ReNcell CX (cell line): ENCODE measurements around the genes PCCB and STAG1.

DNA sequence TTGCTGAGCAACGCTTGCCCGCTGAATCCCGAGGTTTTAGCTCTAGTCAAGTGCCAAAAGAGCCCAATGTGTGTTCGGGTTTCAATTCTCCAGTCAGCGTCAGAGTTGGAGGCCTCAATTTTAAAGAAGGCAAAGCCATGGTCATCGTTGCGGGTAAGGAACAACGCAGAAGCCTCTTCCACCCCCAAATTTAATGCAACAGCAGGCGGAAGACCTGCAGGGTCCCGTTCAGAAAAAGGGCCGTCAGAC is 213 bp upstream of the ACAD11 start:
- PRO-cap: bidirectional peak, plus-strand start at position 51 of the sequence, minus-strand start outside the sequence

DNA sequence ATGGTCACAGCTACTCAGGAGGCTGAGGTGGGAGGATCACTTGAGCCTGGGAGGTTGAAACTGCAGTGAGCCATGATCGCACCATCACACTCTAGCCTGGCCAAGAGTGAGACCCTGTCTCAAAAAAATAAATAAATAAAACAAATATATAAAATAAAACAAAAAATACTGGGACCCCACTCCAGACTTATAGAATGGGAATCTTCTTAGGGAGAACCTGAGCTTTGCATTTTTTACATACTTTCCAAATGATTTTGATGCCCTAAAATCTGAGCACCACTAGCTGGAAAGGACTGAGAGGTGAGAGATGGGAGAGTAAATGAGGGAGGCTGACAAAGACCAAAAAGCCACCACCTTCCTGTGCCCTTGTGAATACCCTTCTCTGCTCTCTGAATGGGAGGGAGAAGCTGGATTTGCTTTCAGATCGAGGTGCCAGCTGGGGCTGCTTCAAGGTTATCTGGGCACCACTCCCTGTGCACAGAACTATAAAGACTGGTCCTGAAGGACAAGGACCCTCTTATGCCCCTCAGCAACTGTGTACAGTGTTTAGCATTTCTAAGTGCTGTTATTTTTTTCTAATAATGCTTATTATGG is 37.7 kb upstream of the CDV3 start:
- PRO-cap: no peak

- PRO-cap: no peak
These were observed 2.8 kb downstream of the CDV3 start for GRCh38 chr3:133576268-133576732.

- PRO-cap: no peak
These were observed 4.1 kb downstream of the TF start for GRCh38 chr3:133750308-133750694.

- PRO-cap: unidirectional peak, minus-strand start at chr3:133949593
These were observed 53.7 kb upstream of the RAB6B start for GRCh38 chr3:133949329-133949835.

- PRO-cap: no peak
These were observed 557 bp upstream of the SLCO2A1 start for GRCh38 chr3:134030304-134030660.

GRCh38 chr3:134243156-134244008 is 7.3 kb downstream of the RYK start:
- PRO-cap: no peak

DNA sequence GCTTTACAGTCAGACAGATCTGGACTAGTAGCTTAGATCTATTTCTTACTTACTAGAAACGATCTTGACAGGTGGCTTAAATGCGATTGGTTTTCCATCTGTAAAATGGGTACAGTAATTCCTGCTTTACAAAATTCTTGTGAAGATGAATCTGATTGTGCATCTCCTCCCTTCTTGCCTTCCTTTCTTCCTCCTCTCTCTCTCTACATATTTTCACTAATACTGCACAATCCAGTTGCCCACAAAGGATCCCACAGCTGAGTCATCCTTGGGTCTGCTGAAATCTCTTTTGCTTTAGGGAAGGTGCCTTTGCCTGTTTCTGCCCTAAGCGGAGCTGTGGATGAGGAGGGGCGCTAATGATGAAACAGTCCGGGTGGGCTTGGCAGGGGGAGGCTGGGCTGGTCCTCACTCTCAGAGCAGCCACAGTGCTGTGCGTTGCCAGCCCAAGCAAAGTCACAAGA is 46.1 kb downstream of the AMOTL2 start:
- PRO-cap: no peak

DNA sequence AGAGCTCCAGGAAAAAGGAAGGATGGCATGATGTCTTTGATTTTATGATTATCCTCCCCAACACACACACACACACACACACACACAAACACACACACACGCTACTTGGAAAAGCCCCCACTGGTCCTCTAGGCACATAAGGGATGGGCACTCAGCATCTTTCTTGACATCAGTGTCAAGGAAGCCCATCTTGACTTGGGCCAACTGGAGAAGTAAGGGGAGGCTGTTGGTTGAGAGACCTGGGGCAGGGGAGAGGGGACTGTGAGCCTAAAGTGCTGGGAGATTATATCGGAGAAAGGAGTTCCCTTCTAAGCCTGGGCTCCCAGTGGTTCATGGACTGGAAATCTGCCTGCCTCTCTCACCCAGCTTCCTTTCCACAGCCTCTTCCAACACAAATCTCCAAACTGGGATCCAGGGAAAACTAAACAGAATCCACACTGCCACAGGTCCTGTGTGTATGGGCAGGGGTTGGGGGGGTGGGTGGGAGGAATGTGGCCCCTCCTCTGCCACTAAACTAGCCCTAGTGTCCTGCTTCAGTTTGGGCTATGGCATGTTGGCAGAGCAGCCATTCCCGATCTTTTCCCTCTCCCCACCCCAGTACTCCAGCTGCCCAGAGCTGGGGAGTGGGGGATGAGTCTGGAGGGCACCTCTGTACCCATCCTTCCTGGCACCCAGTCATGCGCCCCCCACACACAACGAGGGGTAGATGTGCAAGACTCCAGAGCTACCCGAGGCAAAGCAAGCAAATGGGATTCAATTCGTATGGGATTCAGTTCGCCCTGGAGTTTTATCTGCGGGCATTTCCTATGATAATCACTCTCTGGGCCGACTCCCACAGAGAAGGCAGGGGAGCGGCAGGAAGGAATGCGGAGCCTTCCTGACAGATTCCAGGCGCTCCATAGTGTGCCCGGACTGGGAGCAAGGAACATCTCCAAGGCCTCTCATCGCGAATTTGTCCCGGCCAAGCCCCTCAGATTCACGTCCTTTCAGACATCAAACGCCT is 1.5 kb downstream of the AMOTL2 start:
- PRO-cap: no peak

DNA sequence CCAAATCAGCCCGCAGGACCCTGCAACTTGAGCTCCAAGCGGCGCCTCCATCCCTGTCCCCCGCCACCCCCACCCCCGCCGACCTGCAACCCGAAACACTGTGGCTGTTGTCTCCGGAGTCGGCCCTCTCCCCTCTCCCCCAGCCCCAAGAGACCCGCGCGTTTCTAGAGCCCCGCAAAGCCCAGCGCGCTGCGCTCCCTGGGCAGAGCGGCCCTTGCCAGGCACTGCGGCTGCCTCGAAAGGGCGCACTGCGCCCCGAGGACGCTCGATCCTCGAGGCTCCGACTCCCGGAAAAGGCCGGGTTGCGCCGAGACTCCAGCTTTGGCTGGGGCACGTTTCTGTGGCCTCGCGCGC is 311 bp downstream of the AMOTL2 start:
- PRO-cap: no peak

DNA sequence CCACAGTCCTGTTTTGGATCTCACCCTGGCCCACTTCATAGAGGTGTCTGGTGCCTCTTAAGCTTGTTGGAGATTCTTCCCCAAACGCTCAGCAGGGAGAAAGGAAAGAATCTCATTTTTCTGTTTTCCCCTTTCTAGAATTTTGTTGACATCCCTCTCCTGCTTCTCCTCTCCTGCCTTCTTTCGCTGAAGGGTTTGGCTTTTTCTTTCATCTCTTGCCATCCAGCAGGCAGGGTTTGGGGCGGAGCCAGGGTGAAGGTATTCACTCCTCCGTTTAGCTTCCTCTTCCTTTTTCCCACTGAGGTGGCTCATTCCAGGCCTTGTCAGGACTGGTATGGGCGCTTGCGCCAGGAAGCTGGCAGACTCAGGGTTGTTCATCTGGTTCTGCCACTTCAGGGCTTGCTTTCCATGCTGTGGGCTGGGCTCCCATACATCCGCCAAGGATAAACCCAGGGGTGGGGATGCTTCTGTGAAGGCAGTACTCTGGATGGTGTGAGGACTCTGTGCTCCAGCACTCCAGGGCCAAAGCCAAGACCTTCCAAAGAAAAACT is 7.5 kb upstream of the AMOTL2 start:
- PRO-cap: no peak

- PRO-cap: no peak
These were observed 33.1 kb upstream of the AMOTL2 start for GRCh38 chr3:134407234-134407897.

DNA sequence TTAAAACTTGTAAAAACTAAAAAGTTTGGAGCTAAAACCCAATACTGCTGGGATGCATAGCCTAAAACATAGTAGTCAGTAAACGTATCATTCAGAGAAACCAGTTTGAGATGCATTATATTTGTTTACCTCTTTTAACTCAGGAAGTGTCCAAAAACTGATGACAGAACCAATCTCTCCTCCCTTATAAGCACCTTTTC is 58.4 kb downstream of the CEP63 start:
- PRO-cap: no peak

- PRO-cap: no peak
These were observed 26.7 kb upstream of the KY start for GRCh38 chr3:134677272-134678181.

DNA sequence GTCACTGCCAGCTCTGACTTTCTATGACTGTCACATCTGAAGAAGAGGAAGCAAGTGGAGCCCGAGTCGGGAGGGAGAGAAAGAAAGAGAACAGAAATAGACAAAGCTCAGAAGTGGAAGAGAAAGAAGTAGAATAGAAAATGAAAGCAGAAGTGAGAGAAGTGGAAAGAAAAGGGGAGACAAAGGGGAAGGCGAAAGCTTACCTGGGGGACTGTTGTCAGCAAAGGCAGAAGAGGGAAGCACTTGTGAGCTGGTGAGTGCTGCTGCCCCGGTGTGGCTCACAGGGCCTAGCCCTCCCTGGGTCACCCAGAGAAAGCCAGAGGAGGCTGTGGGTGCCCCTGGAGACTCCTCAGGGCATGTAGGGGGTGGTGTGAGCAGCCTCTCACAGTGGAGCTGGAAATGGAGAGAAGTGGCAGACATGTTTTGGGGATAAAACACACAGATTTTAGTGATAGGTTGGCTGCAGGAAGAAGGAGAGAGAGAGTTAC is 58.0 kb downstream of the EPHB1 start:
- PRO-cap: no peak

DNA sequence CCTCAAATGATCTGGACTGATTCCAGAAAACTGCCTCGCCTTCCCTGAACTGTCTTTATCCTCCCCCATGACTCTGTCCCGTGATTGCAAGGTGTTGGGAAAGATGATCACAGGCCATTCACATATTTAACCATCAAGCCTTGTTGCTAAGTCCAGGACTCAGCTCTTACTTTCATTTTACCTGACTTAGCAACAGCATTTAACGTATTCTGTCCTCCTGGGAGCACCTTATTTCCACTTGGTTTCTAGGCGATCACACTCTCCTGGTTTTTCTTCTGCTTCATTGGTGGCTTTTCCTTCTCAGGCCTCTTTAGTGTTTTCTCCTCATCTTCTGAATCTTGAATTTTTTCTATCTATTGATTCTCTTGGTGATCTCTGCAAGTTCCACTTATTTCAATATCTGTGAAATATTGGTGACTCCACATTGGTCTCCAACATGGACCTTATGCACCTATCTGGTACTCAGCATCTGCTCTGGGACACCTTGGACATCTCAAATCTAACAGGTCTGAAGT is 355.4 kb downstream of the EPHB1 start:
- PRO-cap: no peak

- PRO-cap: no peak
These were observed 48.5 kb downstream of the MSL2 start for GRCh38 chr3:136147526-136148108.

- PRO-cap: no peak
These were observed 22.5 kb downstream of the MSL2 start for GRCh38 chr3:136173387-136174238.

GRCh38 chr3:136250140-136250835 is at the start of gene PCCB:
TSS of gene PCCB (plus strand) at chr3:136250340.
- PRO-cap: bidirectional peak, plus-strand start at chr3:136250346, minus-strand start at chr3:136250256; bidirectional peak, plus-strand start at chr3:136250663, minus-strand start at chr3:136250587

DNA sequence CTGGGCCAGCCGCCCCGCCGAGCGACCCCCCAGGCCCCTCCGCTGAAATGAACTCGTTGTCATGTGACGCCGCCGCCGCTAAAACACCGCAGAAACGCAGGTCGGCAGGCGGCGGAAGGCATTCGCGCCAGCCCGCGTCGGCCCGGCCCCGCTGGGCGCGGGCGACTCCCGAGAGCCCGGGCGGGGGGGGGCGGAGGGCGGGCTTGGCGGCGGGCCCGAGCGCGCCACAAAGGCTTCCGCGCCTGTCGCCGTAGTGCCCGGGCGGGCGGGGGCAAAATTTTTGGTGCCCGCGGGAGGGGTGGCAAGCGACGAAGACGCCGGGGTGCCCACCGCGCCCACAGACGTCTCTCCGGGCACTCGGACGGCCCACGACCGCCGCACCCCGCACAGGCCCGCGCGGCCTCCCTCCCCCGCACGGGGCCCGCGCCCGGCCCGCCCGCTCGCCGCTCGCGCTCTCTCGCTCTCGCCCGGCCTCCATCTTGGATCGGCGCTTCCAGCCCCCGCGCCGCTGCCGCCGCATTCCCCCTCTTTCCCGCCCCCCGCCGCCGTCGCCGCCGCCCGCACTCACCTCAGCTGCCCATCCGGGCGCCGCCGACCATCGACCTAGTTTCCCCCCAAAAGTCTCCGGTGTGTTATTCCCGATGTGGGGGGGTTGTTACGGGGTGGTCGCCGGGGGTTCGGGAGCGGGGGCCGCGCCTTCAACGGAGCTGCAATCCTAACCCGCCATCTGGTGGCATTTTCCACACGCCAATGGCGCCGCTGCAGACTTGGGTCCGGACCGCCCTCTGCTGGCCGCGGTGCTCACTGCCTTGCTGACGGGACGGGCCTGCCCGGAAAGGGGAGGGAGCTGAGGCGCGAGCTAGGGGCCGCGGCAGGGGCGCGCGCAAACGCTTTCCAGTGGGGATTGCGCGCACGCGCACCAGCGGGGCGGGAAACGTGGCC is at the start of gene STAG1:
Gene STAG1 (minus strand): TSS at position 752 of the 942 bp plus-strand sequence.
- PRO-cap: bidirectional peak, plus-strand start at position 127 of the sequence, minus-strand start at position 151 of the sequence; bidirectional peak, plus-strand start at position 463 of the sequence, minus-strand start at position 498 of the sequence; bidirectional peak, plus-strand start at position 586 of the sequence, minus-strand start at position 599 of the sequence; bidirectional peak, plus-strand start outside the sequence, minus-strand start at position 746 of the sequence